Foreskin keratinocyte (primary cell): Measurements from ENCODE around the gene CDC45.

- RAMPAGE, total RNA: no peak
Observed at GRCh38 chr22:17943477-17944243, 80.7 kb downstream of the MICAL3 start.

GRCh38 chr22:18023460-18024159, 751 bp downstream of the MICAL3 start:
- RAMPAGE, total RNA: no peak

- RAMPAGE, total RNA: no peak
Observed at GRCh38 chr22:18066182-18066865, 11.5 kb upstream of the PEX26 start.

GRCh38 chr22:18104575-18105017, 6.0 kb upstream of the TUBA8 start:
- RAMPAGE, total RNA: no peak

GRCh38 chr22:18969916-18971197, 34.3 kb upstream of the PRODH start:
- RAMPAGE, total RNA: no peak

- RAMPAGE, total RNA: no peak
Observed at GRCh38 chr22:19002395-19002710, 66.3 kb upstream of the PRODH start.

DNA sequence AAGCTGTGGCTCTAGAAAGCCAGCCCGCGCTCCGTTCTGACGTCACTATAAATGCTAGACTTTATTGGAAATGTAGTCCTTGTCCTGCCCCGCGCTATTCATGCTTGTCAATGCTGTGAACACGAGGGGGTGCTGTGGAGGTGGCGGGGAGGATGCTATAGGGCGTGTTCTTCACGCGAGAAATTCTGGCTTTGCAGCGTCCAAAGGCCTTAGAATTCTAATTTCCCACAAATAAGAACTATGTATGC, 216 bp upstream of the ESS2 start:
- RAMPAGE, total RNA: no peak

- RAMPAGE, total RNA: no peak
Observed at GRCh38 chr22:19149301-19150012, 635 bp downstream of the GSC2 start.

DNA sequence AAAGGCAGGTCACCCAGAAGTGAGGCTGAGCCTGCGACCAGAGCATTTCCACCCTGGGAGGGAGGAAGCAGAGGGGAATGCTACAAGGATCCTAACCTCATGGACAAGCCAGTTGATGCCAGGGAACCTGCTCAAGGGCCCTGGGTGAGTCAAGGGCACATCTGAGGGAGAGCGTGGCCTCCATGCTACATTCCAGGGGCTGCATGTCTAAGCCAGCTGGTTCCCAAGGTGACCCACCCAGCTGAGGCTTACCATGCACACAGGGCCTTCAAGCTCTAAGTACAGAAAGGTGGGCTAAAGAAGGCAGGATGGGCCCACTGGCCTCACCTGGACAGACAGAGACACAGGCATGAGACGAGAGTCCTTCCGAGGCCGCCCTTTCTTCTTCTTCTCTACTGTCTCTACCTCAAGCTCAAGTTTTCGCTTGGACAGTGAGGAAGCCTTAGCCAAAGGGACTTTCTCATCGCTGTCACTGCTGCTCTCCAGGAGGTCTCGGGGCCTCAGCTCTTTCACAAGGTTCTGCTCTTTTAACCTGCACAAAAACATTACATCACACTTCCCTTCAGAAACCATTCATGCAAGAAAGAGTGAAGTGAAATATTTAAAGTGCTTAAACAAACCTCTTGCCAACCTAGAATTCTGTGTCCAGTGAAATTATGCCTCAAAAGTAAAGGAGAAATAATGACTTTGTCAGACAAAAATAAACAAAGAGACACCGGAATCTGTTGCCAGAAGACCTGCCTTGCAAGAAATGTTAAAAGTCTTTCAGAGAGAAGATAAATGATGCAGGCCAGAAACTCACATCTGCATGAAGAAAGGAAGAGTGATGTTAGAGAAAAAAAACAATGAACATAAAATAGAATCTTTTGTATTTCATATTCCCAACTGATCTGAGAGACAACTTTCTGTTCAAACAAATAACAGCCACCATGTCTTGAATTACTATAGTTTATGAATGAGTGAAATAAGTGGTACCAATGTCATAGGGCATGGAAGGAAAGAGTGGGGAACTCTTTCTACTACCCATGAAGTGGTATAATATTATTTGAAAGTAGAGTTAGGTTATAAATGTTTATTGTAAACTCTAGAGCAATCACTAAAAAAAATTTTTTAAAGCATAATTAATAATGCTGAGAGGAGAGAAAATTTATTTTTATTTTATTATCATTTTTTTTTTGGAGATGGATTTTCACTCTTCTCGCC, 69.7 kb downstream of the HIRA start:
- RAMPAGE, total RNA: no peak

DNA sequence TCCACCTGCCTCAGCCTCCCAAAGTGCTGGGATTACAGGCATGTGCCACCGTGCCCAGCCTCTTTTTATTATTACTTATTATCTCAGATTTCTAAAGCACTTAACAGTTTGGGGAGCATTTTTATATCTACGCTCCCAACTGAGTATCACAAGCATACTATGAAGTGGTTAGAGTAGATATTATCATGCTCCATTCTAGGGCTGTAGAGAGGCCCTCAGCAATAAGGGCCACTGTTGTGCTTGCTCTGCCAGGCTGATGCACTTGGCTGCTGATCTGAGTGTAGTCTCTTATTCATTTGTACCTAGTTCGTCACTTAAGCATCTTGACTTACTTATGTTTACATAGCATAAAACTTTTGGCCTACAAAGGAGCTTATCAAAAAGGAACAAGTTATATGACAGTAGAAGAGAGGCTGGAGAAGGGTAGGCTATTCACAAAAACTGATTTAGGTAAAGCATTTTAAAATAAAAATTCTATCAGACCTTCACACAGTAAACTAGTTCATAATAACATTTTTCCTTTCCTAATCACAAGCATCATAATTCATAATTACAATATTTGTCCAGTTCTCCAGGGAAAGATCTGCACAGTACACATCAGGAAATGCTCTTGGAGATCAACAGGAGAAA, 2.0 kb downstream of the HIRA start:
- RAMPAGE, total RNA: no peak

- RAMPAGE, total RNA: no peak
Observed at GRCh38 chr22:19440753-19441496, 6.6 kb downstream of the C22orf39 start.

DNA sequence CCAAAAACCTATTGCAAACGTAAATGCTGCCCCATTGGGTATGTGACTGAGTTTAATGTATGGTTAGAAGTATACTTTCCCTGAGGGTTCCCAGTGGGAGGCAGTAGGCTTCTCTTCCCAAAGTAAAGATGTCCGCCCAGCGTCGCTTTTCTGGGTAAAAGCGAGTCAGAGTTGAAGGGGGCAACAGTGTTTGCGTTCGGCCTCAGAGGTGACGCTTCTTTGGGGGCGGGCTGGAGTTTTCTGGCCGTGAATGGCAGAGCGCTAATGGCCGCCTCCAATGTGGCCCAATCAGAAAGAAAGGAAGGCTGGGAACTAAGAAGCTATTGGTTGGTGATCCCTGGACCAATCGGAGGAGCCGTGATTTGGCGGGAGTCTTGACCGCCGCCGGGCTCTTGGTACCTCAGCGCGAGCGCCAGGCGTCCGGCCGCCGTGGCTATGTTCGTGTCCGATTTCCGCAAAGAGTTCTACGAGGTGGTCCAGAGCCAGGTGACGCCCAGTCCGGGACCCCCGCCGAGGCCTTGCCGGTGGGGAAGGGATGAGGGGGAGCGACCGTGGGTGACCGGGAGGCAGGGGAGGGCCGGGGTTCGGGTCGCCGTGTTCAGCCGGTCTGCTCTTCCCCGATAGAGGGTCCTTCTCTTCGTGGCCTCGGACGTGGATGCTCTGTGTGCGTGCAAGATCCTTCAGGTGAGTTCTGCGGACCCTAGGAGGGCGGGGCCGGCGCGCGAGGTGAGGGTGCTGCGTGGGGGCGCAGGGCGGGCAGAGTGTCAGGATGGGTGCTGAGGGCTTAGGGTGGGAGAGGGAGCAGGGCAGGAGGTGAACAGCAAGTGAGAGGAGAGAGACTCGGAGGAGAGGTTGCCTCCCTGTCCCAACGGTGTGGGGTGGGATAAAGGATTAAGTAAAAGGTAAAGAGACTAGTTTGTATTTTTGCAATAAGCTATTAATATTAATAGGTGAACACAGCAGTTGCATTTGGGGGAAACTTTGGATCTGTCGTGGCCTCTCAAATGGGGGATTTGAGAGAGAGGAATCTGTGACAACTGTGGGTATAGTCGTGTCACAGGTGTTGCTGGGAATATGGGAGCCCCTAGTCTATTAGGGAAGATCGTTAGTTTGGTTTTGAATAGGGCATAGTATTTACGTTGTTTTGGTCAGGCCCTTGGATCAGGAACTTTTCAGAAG, at the start of gene CDC45:
CDC45 (plus strand) TSS at position 387 of the 1,179 bp plus-strand sequence.
- RAMPAGE, total RNA: no peak

DNA sequence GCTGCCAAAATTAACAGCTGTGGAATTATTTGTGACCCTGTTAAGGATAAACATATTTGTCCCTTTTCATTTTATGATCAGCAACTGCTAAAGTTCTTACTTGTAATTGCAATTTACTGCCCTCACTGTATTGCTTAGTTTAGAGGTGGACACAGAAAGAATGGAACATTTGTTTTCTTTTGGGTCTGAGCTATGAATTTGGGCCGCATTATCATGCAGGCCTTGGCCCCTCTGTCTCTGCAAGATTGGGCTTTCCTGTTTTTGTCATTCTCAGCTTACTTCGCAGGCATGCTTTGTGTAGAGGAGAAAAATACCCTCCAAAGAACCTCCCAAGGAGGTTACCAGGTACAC, 47.6 kb upstream of the CLDN5 start:
- RAMPAGE, total RNA: no peak

DNA sequence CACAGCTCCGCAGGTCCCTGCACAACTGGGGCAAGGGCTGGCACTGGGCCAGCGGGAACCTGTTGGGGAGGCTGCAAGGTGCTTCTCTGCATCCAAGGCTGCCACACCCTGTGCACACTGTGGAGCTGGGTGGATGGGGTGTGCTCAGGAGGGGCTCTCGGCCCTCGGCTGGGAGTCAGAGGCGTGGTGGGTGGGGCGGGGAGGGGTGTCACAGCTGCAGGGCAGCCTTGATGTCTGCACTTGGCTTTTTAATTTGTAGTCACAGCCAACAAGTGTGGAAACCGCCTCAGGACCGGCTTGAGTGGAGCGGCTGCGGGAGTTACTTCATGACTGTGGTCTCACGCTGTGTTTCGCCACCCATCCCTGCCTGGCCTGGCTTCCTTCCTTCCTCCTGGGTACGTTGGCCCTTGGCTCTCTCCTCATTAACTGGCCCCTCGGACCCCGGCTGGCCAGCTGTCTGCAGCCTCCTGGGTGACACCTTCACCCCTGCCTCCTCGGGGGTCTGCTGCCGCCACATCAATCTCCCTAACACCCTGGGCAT, 26.3 kb upstream of the SEPTIN5 start:
- RAMPAGE, total RNA: no peak

- RAMPAGE, total RNA: no peak
Observed at GRCh38 chr22:19756368-19757203, 4.0 kb upstream of the TBX1 start.

- RAMPAGE, total RNA: no peak
Observed at GRCh38 chr22:19761338-19762613, 1.2 kb downstream of the TBX1 start.

DNA sequence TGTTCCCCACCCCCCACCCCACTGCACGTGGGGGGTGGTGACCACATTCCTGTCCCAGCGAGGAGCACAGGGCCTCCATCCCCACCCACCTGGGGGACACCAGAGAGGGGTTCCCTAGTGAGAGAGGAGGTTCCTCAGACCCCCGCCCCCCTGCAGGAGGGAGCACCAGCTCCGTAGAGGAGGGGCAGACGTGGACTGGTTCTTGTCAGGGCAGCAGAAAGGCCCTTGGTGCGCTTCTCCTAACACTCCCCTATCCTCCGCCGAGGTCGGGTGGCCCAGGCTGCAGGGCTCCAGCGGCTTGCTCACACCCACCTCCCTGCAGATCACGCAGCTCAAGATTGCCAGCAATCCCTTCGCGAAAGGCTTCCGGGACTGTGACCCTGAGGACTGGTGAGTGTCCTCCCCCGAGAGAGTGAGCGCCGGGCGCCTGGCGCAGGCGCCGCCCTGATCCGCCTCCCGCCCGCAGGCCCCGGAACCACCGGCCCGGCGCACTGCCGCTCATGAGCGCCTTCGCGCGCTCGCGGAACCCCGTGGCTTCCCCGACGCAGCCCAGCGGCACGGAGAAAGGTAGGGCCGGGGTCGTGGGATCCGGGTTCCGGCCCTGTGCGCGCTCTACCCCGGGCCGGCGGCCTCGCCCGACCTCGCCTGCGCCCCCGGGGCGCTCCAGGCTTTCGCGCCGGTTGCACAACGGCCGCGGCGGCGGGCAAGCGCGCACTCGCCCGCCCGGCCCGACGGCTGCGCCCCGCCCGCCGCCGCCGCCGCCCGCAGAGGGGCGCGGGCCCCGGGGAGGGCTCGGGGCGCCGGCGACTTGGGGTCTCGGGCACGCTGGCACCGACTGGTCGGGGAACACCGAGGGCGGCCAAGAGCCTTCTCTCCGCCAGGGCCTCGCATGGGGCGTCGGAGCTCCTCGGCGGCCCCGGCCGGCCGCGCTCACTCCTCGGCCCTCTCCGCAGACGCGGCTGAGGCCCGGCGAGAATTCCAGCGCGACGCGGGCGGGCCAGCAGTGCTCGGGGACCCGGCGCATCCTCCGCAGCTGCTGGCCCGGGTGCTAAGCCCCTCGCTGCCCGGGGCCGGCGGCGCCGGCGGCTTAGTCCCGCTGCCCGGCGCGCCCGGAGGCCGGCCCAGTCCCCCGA, 5.2 kb downstream of the TBX1 start:
- RAMPAGE, total RNA: no peak

- RAMPAGE, total RNA: no peak
Observed at GRCh38 chr22:19772391-19773466, 12.2 kb downstream of the TBX1 start.

- RAMPAGE, total RNA: no peak
Observed at GRCh38 chr22:19876857-19877352, 22.2 kb upstream of the GNB1L start.

DNA sequence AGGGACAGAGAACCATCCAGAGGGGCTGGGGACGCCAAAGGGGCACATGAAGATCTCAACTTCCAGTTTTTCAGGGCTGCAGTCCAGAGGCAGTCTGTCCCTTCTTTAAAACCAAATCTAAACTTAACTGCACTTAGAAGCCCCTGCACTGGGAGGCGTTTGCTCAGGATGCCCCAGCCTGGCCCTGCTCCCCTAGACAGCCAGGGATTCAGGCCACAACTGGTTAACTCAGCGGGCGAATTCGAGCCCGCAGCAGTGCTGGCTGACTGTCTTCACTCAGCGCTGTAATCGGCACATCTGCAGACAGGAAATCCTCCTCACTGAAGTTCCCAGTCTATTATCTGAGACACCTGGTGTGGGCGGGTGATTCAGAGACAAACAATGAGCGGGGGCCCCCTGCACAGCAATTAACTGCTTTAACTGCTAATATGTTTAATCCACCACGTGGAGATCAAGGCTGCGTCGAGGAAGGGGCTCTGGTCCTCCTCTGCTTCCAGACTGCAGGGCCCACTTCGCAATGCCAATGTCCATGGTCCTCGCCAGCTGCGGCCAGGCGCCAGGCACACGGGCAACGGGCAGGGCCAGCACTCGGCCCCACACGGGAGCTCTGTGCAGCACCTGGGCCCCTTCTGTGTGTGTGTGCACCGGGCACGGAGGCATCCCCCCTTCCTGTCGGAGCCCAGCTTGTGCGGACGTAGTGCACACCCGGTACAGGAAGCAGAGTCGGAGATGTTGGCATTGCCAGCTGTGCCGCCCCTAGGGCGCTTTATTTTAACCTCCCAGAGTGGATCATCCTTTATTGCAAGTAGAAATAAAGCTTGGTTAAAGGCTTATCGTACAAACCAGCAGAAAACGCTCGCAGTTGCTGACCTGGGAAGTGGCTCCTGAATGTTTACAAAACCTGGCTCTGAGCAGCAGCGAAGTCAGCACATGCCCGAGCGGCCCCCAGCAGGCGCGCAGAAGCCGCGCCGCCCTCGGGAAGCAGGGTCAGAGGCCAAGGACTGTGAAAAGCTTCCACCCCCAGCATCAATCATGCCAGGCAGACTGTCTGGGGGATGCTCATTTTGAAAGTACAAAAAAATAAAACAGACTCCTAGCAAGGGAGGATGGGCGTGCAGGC, 37.1 kb upstream of the GNB1L start:
- RAMPAGE, total RNA: no peak